Fibroblast of the aortic adventitia (primary cell): ENCODE data around the genes MIX23 and MYLK.

- CAGE, long polyA plus RNA, result no peak
These were observed 45.9 kb downstream of the CD86 start for GRCh38 chr3:122101039-122101577.

- CAGE, long polyA plus RNA, result no peak
These were observed at the start of gene MIX23 for GRCh38 chr3:122382658-122383530. TSS of gene MIX23 (minus strand) at chr3:122383231.

GRCh38 chr3:122678394-122679095 is 2.1 kb upstream of the PARP14 start:
- CAGE, long polyA plus RNA, result no peak

GRCh38 chr3:122799115-122799923 is 4.5 kb downstream of the SLC49A4 start:
- CAGE, long polyA plus RNA, result no peak

DNA sequence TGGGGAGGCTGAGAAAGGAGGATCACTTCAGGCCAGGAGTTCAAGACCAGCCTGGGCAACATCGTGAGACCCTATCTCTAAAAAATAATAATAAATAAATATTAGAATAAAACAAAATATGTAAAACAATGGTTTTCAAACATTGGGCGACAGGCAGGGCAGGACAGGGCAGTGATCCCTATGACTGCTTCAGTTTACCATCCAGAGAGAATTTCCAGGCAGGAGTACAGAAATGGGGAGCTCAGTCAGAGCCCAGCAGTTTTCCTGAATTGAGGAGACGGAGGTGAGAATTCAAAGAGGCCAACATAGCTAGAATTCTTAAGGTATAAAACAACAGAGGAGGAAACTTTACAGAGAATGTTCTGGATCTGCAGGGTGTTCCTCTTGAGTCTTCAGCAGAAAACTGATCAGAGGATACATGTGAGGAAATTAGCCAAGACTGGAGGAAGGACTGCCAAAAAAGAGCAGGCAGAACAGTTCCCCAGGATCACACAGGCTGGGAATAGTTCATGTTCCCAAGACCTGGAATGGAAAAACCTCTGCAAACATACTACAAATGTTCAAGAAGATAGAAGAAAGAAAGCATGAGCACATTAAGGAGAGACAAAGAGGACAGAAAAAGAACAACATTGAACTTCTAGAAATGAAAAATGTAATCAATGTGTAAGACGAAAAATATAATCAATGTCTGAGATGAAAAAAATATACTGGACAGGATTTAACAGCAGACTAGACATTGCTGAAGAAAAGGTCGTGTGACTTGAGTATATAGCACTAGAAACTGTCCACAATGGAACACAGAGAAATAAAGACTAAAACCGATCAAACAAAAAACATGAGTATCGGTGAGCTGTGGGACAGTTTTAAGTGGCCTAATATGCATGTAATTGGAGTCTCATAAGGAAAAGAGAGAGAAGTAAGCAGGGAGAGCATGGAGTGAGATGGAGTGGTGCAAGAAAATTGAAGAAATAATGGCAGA is 7.5 kb downstream of the SLC49A4 start:
- CAGE, long polyA plus RNA, result no peak

GRCh38 chr3:123028361-123028921 is 878 bp upstream of the SEMA5B start:
- CAGE, long polyA plus RNA, result no peak

DNA sequence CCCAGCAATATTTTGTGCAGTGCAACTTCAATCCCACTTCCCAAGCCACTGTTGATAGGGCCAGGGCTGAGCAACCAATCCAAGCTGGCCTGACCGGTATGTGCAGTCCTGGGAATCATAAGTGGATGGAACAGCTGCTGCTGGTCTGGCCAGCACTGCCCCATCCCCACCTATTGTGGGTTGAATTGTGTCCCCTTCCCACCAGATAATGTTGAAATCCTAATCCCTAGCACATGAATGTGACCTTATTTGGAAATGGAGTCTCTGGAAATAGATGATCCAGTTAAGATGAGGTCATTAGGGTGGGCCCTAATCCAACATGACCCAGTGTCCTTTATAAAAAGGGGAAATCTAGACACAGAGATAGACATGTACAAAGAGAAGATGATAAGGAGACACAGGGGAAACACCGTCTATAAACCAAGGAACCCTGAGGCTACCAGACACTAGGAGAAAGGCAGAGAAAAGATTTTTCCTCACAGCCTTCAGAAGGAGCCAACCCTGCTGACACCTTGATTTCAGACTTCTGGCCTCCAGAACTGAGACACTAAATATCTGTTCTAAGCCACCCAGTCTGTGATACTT is 13.6 kb upstream of the PDIA5 start:
- CAGE, long polyA plus RNA, result no peak

DNA sequence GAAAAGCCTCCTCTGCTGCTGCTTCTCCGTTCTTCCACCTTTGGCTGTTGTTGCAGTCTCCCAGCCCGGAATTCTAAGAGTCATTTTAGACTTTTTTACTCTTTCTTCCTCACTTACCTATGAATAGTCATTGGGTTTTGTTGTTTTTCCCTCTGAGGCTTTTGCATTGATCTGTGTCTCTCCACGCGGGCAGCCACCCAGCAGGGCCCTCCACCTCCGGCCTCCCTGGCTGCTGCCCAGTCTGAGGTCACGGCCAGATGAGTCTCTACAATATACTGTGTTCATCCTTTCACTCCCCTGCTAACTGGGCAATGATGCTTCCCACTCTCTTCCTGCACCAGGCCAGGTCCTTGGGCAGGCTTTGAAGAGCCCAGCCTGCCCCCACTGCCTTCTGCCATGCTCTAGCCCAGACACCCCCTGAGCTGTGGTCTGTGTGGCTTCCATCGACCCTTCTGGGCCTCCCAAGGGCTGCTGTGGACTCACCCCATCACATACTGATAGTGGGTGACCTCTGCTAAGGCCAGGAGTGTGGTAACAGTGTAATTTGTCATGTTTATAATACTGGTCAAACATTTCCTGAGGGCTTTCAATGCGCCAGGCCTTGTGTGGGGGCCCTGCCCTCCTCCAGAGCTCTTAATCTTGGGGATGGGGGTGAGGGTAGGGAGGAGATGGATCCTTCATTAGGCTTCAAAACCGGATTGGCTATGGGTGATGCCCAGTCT is 18.0 kb downstream of the PDIA5 start:
- CAGE, long polyA plus RNA, result no peak

- CAGE, long polyA plus RNA, result no peak
These were observed 38.8 kb downstream of the PDIA5 start for GRCh38 chr3:123105659-123106085.

DNA sequence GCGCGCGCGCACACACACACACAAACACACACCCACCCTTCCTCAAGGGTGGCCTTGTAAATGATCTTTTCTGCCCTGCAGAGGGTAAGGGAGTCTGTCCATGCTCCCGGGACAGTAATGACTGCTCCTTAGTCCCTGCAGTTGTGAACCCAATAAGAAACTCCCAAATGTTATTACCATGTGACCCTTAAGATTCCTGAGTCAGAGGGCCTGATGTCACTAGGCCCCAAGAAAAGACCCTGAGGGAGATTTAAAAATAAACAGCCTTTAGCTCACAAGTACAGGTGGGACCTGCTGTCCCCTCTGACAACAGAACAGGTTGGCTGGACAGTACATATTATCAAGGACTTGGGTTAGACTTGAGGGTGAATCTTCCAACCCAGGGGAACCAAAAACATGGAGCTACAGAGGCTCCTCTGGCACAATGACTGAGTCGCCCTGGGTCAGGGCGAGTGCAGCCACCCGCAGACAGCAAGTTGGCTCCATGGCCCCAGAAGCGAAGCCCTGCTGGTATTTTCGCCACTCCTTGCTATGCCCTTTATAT is 64.9 kb downstream of the ADCY5 start:
- CAGE, long polyA plus RNA, result no peak

GRCh38 chr3:123399819-123400461 is 49.0 kb downstream of the ADCY5 start:
- CAGE, long polyA plus RNA, result no peak

DNA sequence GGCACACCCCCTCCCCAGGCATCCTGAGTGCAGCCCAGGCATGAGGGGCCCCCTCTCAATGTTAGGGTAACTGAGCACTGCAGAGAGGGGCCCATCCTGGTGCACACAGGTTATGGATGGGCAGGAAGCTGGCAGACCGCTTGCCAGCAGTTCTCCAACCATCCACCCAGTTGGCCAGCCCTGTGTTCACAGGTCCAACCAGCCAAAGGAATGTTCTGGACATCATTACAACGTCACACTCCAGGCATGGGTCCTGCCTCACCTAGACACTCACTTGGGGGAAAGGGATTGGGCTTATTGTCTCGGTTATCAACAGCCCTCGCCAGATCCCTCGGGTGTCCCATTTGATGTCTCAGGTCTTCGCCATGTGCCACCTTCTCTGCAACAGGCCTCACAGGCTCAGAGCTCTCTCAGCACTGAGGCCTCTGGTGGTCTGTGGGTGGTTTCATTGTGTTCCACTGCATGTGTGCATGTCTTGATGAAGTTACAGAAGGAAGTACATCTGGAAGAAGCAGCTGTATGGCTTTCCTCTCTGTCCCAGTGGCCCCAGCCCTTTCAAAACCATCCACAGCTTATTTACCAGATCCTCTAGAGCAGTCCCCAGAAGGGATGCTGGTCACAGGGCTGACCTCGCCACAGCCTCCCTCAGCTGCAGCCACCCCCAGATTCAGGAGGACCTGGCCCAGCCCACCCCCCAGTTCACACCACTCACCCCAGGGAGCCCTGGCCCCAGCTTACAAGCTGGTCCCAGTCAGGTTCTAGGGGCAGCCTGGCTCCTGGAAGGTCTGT is 23.7 kb downstream of the ADCY5 start:
- CAGE, long polyA plus RNA, result no peak

DNA sequence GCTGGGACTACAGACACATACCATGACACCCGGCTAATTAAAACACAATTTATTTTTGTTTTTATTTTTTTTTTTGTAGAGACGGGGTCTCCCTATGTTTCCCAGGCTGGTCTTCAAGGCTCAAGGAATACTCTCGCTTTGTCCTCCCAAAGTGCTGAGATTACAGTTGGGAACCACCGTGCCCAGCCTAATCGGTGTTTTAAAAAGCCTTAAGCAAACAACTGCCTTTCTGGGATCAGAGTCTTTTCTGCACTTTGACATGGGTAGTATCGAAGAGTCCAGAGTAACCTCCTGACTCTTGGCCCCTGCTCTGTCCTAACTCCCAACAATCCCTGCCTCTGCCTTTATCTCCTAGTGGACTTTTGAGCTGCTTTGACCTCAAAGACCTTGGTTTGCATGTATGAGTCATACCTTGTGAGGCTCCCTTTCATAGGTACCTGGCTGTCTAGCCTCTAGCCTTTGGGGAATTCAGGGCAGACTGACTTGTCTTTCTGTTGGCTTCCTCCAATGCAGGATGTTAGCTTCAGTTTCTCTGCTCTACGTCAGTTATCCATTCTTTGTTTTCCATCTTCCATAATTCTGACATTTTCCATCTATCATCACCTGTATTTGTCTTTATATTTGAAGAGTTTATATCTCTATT is 21.0 kb upstream of the HACD2 start:
- CAGE, long polyA plus RNA, result no peak

GRCh38 chr3:123613177-123613893 is 28.5 kb upstream of the HACD2 start:
- CAGE, long polyA plus RNA, result no peak

GRCh38 chr3:123657092-123657373 is 72.2 kb upstream of the HACD2 start:
- CAGE, long polyA plus RNA, result no peak

GRCh38 chr3:123657374-123657968 is 72.6 kb upstream of the HACD2 start:
- CAGE, long polyA plus RNA, result no peak

DNA sequence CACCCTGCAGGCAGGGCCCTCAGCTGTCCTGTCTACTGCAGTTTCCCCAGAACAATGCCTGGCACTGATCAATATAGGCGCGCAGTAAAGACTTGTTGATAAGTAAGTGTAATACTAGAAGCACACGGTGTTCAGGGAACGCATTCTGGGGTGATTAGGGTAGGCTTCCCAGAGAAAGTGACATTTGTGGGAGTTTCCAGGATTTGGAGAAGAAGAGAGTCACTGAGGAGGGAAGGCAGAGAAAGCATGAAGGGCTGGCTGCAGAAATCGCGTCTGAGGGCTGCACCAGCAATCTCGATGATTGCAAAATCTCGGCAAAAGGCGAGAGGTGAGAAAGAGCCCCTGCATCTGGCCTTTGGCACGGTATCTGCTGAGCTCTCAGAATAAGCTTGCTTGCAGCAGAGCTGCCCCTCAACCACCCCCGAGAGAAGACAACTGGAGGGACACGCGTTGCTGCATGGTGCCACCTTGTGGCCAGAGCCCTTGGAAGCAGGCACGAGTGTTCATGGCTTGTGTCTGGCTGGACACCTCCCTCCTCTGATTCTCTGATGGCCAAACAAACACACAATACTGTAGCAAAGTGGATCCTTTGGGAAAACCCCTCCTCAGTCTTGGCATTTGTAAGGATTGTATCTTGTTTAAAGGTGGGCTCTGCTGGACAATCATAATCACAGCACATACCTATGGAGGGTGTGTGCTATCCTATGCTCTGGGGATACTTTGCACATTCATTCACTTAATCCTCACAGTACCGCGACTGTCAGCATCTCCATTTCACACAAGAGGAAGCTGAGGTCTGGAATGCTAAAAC is 134.2 kb upstream of the HACD2 start:
- CAGE, long polyA plus RNA, result no peak

GRCh38 chr3:123783792-123784152 is 100.4 kb downstream of the MYLK start:
- CAGE, long polyA plus RNA, result no peak

- CAGE, long polyA plus RNA, result no peak
These were observed at the start of gene MYLK for GRCh38 chr3:123883406-123884931. TSS of gene MYLK (minus strand) at chr3:123884332.

DNA sequence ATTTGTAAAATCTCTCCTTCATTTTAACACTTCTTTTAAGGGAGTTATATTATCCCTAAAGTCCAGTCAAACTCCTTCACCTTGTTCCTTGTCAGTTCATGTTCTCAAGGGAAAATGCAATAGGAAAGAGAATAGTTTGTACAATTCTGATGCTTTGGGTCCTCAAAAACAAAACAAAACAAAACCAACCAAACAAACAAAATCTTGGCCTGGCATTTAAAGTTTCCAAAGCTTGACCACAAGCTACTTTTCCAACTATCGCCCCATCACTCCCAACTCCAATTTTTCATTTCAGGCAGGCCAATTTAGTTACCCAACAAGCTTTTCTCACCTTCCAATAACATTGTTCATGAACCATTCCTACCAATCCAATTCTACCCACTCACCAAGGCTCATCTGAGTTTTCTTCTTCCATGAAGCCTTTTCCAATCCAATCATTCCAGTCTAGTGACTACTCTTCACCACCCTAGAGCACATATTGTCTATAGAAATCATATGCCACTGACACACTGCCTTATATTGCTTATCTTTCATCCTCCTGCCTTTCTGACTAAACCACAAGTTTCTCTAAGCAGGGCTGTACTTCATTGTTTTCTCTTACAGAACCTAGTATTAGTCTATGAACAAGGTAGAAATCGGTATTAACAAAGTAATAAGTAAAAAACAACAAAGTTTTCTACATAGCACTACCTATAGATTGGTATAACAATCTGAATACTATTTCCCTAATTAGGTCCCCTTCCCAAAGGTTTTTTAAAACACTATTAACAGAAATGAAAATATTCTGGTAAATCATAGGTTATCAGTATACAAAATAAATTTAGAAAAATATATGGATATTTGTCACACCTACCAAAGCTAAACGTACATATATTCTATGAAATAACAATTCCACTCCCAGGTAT is 11.4 kb downstream of the CCDC14 start:
- CAGE, long polyA plus RNA, result no peak